Aorta (tissue), 1 donor: ENCODE results near the gene SDK1.

GRCh38 chr7:2649035-2649775 is 17.4 kb downstream of the TTYH3 start:
- PRO-cap: no peak

DNA sequence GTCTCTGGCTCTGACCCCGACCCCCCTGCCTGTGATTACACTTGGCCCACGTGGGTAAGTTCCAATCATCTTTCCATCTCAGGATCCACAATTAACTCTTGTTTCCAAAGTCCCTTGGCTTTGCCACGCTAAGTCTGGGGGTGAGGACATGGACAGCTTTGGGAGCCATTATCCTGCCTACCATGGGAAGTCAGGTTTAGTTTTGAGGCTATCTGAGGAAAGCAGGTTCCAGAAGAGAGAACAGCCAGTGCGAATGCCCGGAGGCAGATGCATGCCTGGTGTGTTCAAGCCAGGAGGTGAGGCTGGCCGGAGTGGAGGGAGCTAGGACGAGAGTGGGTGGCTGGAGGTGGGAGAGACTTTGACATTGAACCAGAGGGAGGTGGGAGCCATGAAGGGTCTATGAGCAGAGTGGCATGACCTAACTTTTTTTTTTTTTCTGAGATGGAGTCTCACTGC is 20.8 kb upstream of the AMZ1 start:
- PRO-cap: no peak

DNA sequence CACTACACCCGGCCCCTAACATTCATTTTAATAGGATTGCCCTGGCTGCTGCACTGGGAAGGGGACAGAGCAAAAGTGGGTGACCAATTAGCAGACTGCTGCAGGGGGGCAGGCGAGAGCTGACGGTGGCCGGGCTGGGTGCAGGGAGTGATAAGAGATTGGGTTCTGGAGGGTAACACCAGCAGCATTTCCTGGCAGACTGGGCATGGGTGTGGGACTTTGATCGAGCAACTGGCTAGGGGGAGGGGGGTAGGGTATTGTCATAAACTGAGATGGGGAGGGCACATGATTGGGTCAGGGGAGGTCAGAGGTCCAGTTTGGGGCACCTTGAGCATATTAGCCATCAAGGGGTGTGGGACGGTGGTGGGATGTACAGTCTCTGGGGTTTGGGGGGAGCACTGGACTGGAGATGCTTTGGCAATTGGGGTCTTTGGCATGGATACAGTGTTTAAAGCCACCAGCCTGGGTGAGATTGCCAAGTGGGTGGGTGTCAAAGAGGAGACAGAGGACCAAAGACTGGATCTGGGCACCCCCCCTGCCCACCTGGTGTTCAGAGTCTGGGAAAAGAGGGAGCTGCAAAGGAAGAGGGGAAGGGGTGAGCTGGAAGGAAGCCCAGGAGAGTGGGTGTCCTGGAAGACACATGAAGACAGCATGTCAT is 20.0 kb upstream of the AMZ1 start:
- PRO-cap: no peak

DNA sequence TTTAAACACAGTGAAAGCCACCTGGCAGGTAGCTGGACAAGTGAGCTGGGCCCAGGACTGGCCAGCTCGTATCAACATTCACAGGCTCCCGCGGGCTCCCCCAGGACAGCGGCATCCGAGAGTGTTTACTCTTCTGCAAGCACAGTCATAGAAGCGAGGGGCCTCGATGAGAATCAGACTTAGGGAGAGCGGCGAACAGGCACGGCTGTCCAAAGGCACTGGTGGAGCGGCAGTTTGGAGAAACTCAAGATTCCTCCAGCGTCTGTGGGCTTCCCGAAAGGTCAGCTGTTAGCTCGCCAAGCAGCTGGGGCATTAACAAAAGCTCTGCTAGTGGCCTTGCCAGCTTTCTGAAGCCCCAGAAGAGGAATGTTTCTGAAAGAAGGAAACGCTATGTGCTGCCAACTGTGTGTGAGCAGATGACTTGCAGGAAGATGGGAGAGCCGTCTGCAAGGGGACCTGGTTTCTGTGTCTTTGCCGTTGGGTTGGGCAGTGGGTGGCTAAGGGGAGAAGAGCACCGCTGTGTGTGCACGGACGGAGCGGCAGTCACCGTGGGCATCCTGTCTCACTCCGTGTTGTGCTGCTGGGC is 41.9 kb downstream of the AMZ1 start:
- PRO-cap: no peak

DNA sequence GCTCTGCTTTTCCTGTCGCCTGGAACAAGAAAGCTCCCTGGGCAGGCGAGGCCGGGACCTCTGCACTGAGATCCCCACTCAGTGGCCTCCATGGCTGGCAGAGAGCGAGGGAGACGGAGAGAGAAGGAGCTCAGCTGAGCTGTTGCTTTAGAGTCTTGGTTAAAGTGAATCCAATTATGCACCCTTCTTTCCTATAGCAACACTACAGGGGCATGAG is 75.7 kb downstream of the AMZ1 start:
- PRO-cap: no peak

DNA sequence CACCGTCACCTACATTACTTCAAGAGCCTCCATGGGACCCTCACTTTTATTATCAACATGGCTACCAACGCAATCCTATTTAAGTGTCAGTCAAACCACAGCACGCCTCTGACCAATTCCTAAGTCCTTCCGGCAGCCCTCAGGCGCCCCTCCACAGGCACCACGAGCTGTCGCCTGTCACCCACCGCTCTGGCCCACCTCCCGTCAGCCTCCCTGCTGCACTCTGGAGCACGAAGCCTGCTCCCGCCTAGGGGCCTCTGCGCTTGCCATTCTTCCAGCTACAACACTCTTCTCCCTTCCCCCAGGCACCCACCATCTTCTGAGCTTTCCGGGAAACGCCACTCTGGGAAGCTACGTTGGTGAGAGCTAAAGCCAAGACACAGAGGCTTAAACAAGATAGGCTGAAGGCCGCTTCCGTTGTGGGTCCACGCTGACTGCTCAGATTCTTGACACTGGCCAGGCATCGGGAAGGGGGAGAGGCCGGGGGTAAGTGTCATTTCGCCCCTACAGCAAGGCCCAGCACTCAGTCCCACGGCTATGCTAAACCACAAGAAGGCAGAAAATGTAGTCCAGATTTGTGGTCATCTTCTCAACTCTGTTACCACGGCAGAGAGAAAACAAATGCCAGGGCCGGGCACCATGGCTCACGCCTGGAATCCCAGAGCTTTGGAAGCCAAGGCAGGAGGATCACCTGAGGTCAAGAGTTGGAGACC is 56.7 kb downstream of the GNA12 start:
- PRO-cap: no peak

GRCh38 chr7:2796144-2797161 is 47.7 kb downstream of the GNA12 start:
- PRO-cap: no peak

- PRO-cap: no peak
Observed at GRCh38 chr7:2805239-2805758, 38.8 kb downstream of the GNA12 start.

DNA sequence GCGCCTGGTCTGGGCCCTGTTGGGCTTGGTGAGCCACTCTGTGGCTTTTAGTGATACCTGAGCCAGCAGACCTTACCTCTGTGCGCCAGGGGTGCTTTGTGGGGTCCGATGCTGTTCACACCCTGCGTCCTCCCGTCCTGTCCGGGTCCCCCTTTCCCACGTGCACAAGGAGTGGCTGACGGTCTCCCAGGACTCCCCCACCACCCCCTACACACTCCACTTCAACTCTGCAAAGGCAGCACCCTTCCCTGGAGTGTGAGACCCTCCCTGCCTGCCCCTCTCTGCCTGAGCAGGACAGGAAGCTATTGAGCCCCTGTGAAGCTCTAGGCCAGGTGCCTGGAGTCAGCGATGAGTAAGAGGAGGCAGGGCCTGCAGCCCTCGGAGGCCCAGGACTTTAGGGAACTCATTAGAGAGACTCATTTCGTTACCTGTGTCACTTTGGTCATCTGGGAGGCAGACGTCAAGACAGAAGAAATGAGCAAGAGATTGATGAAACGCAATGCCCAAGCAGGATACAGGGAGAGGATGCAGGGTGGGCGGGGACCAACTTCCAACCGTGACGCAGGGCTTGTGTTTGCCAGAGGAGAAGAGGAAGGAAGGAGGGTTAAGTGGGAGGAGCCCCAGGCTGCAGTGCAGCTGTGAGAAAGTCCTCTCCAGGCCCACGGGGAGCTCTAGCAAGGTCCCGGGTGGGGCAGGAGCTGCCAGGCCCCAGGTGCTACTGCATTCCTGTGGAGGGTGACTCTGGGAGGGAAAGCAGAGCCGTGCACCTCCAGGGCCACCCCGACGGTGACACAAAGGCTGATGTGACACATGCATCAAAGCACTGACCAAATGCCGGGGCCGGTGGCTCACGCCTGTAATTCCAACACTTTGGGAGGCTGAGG is 26.3 kb upstream of the GNA12 start:
- PRO-cap: no peak

DNA sequence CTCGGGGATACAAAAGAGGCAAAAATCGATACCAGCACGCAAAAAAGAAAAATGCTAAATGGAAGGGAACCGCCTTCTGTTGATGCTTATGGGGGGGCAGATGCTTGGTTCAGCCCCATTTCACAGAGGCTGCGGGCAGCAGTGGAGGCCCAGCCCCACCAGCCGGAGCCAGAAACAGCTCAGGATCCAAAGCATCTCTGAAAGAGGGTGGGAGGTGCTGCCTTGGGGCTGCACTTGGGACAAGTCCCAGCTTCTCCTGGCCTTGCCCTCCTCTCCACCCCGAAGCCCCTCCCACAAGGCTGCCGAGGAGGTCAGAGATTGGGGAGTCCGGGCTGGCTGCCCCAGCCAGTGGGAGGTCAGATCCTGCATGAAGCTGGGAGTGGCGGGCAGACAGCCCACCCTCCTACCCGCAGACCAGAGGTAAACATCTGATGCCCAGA is 36.7 kb upstream of the GNA12 start:
- PRO-cap: no peak

- PRO-cap: no peak
Observed at GRCh38 chr7:3174349-3174921, 126.6 kb upstream of the SDK1 start.

DNA sequence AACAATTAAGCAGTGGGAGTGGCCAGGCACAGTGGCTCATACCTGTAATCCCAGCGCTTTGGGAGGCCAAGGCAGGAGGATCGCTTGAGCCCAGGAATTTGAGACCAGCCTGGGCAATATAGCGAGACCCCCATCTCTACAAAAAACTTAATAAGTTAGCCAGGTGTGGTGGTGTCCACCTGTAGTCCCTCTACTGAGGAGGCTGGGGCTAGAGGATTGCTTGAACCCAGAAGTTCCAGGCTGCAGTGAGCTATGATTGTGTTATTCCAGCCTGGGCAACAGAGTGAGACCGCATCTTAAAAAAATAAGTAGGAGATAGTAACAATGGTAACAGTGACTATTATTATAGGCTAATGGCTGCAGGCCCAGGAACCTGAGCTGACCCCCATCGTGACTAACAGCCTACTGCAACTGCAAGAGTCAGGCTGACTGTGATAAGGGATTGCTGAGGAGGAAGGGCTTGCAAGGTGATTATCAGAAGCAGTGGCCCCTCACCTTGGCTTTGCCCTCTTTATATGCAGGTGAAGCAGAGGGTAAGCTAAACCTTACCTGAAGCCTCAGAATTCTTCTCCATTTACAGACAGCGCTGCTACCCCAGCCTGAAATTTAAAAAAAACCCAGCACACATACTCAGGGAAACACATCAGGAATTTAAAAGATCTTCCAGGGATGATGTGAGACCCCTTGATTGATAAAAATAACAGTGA is 84.0 kb upstream of the SDK1 start:
- PRO-cap: no peak

DNA sequence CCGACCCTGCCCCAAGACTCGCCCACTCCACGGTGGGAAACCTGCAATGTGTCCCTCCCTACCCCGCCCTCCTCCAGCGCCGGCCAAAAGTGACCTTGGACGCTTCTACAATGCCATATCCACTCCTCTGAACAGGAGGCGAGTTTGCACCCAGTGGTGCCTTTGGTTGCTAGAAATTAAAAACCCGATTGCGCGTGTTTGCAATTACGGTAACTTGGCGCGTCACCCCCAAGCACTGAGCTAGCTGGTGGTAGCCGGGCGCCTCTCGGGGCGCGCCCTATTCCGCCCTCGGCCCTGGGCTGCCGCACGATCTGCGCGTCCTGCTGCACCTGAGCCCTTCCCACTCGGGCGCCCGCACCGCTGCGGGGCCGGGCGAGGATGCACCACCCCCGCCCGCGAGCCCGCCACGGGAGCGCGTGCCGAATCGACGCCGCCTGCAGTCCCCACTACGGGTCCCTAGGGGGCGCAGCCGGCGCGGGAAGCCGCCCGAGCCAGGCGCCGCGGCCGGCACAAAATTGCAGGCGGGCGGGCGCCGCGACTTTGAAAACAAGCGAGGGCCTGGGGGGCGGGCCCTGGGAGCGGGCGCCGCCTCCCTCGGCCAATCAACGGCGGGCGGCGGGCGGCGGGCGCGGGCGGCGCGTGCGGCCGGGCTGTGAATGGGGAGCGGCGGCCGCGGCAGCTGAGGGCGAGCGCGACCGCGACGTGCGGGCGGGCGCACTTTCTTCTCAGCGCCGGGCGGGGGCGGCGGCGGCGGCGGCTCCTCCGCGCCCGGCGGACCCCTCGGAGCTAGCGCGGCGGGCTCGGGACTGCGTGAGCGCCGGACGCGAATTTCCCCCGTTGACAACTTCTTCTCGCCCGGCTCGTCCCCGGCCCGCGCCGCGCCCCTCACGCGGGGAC is at the start of gene SDK1:
Gene SDK1, plus strand, starts transcription at position 715 of the 897 bp plus-strand sequence.
- PRO-cap: unidirectional peak, plus-strand start at position 605 of the sequence; unidirectional peak, plus-strand start at position 728 of the sequence

DNA sequence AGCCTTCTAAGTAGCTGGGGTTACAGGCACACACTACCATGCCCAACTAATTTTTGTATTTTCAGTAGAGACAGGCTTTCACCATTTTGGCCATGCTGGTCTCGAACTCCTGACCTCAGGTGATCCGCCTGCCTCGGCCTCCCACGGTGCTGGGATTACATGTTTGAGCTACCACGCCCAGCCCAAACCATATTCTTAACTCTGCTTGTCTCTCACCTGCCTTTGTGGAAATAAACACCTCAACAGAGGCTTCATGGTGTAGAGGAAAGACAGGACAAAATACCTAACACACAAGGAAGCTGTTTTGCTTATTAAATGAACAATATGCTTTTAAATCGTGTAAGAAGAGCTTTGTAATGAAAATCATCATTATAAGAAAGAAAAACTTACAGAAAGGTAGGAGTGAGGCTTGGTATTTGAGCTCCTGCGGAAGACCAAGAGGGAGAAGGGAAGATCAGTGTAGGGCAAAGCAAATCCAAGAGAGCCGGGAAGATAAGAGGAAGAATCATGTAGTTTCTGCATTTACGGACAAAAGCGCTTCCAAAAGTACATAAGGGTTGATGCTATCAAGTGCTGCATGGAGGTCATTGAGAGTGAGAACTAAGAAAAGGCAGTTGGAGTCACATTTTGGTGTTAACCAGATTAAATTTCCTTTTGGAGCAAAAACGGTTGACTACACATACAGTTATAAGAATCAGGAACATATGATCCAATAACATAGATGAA is 109.8 kb downstream of the SDK1 start:
- PRO-cap: no peak

DNA sequence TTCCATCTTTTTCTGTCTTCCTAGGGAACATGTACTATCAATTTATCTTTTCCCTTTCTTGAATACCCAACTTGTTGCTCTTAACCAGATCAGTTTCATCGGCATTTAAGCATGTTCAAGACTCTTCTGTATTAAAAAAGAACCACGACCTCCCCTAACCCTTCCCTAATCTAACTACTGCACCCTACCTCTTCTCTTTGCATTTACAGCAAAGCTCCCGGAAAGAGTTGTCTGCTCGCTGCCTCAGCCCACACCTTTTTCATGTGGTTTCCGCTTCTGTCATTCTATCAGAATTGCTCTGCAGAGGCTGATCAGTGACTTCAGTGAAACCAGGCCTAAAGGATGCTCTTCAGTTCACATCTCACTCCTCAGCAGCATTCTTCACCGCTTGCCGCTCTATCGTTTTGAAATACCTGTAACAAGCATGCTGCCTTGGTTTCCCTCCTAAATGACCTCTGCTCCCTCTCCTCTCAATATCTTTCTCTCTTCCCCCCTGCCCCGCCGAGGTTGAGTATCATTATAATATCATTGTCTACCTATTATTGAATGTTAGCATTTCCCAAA is 160.9 kb downstream of the SDK1 start:
- PRO-cap: no peak

DNA sequence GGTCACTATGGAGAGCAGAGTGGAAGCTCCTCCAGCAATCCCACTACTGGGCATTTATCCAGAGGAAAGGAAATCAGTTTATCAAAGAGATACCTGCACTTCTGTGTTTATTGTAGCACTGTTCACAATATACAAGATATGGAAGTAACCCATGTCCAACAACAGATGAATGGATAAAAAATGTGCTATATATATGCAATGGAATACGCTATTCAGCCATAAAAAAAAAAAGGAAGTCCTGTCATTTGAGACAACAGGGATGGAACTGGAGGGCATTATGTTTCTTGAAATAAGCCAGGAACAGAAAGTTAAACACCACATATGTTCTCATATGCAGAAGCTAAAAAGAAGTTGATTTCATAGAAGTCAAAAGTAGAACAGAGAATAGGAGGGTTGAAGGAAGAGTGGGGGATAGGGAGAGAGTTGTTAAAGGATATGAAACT is 217.7 kb downstream of the SDK1 start:
- PRO-cap: no peak

DNA sequence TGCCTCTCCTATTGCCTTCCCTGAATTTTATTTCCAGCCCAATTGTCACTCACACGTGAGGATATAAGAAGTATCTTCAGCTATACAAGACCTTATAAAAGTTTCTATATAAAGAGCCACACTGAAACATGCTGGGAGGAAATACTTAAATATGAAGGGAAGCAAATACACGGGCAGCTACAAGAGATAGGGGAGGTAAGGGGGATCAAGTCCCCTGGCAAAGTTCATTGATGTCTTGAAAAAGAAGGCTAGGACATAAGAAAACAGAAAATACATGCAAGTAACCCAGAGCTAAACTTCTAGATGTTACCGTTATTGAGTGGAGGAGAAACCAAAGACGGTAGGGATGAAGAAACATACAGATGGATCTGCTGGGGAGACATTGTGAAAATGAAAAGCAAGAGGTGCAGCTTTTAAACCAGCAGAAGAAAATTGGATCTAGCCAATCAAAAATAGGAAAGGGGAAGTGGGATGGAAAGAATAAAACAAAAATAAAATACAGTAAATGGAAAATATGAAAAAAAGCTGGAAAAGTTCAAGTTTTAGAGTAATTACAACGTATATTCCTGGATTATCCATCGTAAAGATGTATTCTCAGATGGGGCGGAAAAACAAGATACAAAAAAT is 261.8 kb downstream of the SDK1 start:
- PRO-cap: no peak

DNA sequence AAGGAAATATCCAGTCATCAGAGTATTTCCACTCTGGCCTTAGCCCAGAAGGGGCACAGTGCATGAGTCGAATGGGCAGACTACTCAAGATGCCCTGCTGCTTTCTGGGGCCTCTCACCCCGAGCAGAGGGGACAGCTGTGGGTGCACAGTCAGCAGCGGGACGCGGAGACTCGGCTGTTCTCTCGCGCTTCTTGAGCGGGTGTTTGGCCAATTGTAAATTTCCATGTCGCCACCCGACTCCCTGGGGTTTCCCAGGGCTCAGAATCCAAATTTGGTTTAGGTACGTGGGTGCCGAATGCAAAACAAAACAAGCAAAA is 671.5 kb downstream of the SDK1 start:
- PRO-cap: no peak

DNA sequence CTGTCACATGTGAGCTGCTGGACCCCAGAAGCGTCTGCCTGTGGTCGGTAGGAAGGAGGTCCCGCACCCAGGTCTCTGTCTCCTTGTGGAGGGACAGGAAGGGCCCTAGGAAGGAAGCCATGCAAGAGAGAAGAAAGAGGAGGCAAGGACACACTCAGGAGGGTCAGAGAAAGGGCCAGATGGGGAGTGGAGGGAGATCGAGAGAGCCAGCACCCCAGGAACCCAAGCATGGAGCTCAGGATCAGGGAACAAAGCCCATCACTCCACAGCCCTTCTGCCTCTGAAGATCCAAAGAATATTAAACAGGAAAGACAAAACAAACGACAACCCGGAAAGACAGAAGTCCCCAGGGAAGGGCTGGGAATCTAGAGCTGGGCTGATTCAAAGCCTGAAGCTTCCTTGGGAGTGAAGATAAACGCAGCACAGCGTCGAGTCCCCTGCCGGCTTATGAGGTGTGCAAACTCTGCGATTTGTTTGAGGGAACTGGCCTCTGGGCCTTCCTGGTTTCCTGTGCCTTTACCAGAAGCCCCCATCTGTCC is 580.3 kb upstream of the FOXK1 start:
- PRO-cap: no peak

GRCh38 chr7:4204546-4205329 is 477.4 kb upstream of the FOXK1 start:
- PRO-cap: no peak